Cardiac muscle cell (in vitro differentiated cells and primary cell): Measurements from ENCODE around the gene UGT1A4.

GRCh38 chr2:233474719-233475113 is 91.9 kb downstream of the USP40 start:
- RAMPAGE, long total RNA: no peak
- RRBS: no CpG with 5 or more reads among the region's 5 CpGs

GRCh38 chr2:233693031-233693492 is 372 bp downstream of the UGT1A6 start:
- RAMPAGE, long total RNA: no peak
- RRBS: no CpG with 5 or more reads among the region's 5 CpGs

- RAMPAGE, long total RNA: no peak
- RRBS: no CpG with 5 or more reads among the region's 3 CpGs
Measured at GRCh38 chr2:233699959-233700586, 7.4 kb downstream of the UGT1A6 start.

DNA sequence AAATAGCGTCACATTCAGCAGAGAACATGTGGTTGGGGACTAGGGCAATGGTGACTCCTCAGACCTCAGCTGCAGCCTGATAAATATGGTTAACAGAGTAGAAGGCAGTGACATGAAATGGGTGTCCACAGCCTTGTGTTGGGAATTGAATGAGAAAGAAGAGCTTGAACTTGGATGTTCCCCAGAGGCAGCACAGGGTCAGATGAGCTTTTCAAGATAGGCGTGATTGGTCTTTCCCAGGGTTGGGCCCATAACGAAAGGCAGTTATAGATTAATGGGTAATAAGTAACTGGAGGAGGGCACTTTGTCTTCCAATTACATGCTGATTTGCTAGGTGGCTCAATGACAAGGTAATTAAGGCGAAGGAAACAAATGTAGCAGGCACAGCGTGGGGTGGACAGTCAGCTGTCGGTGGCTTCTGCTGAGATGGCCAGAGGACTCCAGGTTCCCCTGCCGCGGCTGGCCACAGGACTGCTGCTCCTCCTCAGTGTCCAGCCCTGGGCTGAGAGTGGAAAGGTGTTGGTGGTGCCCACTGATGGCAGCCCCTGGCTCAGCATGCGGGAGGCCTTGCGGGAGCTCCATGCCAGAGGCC is at the start of gene UGT1A4:
TSS of gene UGT1A4 (plus strand) at position 342 of the 592 bp plus-strand sequence.
- RAMPAGE, long total RNA: no peak
- RRBS: no CpG with 5 or more reads among the region's 10 CpGs

- RAMPAGE, long total RNA: no peak
- RRBS: no CpG with 5 or more reads among the region's 46 CpGs
Measured at GRCh38 chr2:233743514-233744363, 14.9 kb downstream of the UGT1A3 start.

- RAMPAGE, long total RNA: no peak
- RRBS: no CpG with 5 or more reads among the region's 8 CpGs
Measured at GRCh38 chr2:233981809-233982393, 64.7 kb downstream of the TRPM8 start.

DNA sequence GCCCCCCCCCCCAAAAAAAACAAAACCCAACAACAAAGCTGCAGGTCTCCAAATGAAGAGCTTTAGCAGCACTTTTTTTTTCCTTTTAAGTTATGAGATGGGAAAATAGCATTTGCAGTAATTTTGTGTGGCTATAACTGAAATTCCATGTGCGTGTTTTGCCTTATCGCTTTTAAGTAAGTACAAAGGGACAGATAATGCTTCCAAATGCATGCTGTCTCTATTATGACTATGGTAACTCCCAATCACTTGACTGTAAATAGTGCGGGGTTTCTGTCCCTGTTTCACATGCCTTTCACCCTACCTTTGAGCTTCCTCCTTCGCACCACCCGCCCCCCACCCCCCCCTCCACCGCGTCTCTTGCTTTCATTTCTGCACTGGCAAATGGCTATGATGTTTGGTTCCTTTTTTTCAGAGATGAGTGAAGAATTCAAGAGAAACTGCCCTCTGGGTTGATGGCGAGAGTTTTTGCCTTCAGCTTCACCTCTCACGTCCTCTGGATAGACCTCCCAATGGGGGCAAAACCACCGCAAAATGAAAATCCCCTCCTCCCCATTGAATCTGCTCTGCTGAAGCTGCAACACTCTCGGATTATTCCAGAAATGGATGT is 25.1 kb upstream of the SPP2 start:
- RAMPAGE, long total RNA: no peak
- RRBS: no CpG with 5 or more reads among the region's 11 CpGs

- RAMPAGE, long total RNA: no peak
- RRBS: no CpG with 5 or more reads among the region's 4 CpGs
Measured at GRCh38 chr2:234211827-234212152, 161.3 kb downstream of the SPP2 start.

DNA sequence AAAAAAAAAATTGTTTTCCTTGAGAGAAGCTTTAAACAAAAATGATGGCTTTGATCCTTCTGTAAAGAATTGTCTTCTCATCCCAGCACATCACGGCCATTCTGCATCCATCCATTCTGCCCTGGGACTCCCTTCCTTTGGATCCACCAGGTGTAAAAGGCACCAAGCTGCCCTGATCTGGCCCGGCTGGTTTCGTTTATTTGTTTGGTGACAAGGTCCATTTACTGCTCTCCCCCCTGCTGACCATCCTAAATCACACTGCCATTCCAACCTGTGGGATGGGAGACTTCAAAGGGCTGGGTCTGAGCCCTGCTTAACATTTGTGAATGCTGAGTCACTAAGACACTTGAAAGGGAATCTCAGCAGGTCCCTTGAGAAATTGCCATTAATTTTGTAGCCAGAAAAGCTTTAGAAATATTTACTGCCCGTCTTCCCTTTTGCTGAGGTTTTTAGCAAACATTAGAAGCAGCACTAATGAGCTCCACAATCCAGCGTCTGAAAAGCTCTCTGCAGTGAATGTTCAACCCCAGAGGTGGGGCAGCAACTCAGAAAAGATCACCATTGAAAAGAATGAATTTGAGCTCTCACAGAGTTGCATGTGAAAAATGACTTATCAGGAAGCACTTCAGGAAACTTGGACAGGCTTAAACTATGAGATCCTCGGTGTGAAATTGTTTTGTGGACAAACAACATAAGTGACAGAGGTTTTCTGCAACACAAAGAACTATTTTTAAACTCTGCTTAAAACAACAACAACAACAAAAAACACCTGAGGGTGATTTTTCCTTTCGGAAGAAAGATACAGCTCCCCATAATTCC is 133.8 kb downstream of the ARL4C start:
- RAMPAGE, long total RNA: no peak
- RRBS: no CpG with 5 or more reads among the region's 7 CpGs

- RAMPAGE, long total RNA: no peak
- RRBS: no CpG with 5 or more reads among the region's 3 CpGs
Measured at GRCh38 chr2:234369006-234369426, 127.9 kb downstream of the ARL4C start.

GRCh38 chr2:234423261-234423671 is 73.6 kb downstream of the ARL4C start:
- RAMPAGE, long total RNA: no peak
- RRBS: no CpG with 5 or more reads among the region's 6 CpGs

DNA sequence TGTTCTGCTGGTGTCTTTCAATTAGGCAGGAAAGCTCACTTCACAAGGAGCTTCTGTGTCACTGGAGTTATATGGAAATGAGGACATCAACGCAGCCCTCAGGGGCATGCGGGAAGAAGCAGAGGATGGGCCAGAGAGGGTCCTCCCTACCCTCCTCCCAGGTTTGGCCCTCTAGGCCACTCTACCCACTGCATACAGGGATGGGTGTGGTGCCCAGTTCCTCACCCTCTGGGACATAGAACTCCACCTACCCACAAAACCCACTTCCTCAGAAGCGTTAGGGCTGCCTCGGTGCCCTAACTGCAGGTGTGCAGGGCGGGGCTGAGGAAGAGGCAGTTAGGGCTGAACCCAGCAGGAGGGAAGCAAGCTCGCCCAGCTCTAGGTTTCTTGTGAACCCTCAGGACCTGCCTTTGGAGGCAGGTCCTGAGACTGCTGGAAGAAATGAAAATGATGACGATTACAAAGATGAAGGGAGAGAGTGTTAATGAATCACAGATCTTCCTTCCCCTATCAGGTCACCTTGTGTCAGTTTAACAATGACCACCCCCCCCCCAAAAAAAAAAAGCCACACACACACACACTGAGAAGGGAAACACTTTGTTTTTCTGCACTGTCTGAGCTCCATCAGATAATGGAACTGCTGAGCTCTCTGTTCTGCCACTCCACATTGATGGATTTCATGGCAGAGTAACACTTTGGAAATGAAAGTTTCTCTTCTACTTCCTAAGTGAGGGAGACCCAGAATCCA is 70.9 kb downstream of the ARL4C start:
- RAMPAGE, long total RNA: no peak
- RRBS: no CpG with 5 or more reads among the region's 7 CpGs

DNA sequence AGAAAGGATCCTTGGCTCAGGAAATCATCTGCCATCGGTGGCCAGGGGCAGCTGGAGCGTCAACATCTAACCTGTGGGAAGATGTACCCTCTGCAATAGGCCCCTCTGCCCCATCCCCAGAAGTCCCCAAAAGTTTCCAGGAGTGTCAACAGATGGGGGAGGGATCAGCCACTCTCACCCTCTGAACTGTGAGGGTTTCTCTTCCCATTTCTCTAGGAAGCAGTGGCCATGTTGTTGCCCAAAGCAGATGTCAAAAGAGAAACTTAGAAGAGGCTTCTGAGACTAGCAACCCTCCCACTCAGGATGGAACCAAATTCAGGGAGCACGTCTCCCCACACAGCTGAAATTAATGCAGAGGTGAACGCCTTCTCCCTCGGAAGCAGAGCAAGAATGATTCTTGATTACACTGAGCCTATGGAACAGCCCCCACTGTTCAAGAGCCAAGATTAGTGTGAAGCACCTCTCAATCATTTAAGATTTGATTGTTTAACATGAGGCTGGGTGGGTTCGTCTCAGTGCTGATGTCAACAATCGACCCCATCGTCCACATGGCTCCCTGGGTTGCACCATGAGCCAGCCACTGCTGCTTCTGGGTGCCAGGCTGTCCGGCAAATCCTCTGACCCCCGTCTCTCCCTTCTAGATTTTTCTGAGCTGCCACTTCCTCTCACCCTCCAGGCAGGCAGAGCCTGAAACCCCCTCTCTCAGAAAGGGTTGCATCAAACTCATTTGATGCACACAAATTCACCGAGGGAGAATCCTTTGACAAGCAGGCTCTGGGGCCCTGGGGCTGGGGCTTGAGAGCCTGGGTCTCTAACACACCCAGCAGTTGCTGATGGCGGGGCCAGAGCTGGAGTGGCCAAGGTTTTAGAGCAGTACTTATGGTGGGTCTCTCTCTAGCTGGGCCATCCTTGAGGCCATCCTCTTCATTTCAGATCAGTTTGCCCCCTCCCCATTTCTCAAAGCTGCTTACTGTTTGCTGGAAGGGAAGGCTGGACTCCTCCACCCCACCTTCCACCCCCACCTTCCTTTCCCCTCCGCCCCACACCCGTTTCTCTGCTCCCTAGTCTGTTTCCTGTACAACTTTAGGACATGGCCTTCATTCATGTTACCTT is 69.9 kb downstream of the ARL4C start:
- RAMPAGE, long total RNA: no peak
- RRBS: no CpG with 5 or more reads among the region's 14 CpGs

DNA sequence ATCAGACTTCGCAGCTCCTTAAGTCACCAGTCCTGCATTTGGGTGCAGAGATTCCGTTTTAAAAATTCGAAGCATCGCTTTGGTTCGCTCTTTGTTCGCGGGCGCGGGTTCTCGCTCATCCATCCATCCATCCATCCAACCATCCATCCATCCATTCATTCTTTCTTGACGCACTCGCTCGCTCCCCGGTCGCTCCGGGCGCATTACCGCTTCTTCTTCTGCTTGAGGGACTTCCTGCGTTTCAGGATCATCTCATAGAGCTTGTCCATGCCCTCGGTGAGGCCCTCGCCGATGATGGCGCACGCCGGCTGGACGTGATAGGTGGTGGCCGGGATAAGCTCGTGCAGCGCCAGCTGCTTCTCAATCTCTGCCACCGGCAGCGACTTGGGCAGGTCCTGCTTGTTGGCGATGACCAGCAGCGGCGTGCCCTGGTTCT is 1.1 kb downstream of the ARL4C start:
- RAMPAGE, long total RNA: no peak
- RRBS: 2% methylated on average over 12 of the region's 34 CpGs

GRCh38 chr2:234632494-234632868 is 135.6 kb upstream of the ARL4C start:
- RAMPAGE, long total RNA: no peak
- RRBS: no CpG with 5 or more reads among the region's 9 CpGs

- RAMPAGE, long total RNA: no peak
- RRBS: no CpG with 5 or more reads among the region's 4 CpGs
Measured at GRCh38 chr2:234677036-234677327, 180.1 kb upstream of the ARL4C start.

DNA sequence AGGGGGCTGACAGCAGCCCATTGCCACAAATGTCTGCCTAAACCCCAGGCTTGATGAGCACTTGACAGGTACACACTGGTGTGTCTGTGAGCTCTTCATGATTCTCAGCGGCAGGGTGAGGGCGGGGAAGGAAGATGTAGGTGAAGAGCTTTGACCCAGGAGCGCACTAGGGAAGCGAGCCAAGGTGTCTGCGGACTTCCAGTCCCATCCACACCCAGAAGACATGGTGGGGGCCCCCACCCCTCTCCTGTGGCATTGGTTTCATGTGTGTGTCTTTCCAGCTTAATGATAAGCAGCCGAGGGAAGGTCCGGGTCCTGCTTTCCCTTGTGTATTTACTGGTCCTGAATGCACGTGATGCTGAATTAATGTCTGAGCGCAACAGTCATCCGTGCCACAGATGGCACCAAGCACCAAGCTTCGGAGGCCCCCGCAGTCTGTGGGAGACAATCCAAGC is 73.3 kb downstream of the SH3BP4 start:
- RAMPAGE, long total RNA: no peak
- RRBS: no CpG with 5 or more reads among the region's 12 CpGs

- RAMPAGE, long total RNA: no peak
- RRBS: no CpG with 5 or more reads among the region's 12 CpGs
Measured at GRCh38 chr2:235031306-235031982, 79.6 kb downstream of the SH3BP4 start.

DNA sequence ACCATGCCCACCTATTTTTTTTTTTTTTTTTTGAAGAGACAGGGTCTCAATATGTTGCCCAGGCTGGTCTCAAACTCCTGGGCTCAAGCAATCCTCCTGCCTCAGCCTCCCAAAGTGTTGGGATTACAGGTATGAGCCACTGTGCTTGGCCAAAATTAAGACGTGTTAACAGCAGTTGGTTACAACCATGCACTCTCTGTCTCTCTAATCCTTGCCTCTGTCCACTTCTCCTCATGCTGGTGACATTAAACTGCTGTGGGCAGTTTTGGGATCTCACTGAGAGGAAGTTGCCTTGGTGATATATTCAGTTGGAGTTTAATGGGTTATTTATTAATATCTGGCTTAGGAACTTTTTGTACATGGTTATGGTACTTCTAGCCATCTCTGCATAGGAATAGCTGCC is 44.5 kb upstream of the AGAP1 start:
- RAMPAGE, long total RNA: no peak
- RRBS: no CpG with 5 or more reads among the region's 1 CpG

- RAMPAGE, long total RNA: no peak
- RRBS: 55% methylated on average over 3 of the region's 10 CpGs
Measured at GRCh38 chr2:235503022-235503642, 9.3 kb downstream of the AGAP1 start.